Paraaortic lymph node (tissue), 1 donor: ENCODE measurements around the gene TARS1.

GRCh38 chr5:19184132-19184420, 803.9 kb downstream of the CDH18 start:
- PRO-cap: no peak

GRCh38 chr5:20305335-20306002, 317.5 kb upstream of the CDH18 start:
- PRO-cap: no peak

DNA sequence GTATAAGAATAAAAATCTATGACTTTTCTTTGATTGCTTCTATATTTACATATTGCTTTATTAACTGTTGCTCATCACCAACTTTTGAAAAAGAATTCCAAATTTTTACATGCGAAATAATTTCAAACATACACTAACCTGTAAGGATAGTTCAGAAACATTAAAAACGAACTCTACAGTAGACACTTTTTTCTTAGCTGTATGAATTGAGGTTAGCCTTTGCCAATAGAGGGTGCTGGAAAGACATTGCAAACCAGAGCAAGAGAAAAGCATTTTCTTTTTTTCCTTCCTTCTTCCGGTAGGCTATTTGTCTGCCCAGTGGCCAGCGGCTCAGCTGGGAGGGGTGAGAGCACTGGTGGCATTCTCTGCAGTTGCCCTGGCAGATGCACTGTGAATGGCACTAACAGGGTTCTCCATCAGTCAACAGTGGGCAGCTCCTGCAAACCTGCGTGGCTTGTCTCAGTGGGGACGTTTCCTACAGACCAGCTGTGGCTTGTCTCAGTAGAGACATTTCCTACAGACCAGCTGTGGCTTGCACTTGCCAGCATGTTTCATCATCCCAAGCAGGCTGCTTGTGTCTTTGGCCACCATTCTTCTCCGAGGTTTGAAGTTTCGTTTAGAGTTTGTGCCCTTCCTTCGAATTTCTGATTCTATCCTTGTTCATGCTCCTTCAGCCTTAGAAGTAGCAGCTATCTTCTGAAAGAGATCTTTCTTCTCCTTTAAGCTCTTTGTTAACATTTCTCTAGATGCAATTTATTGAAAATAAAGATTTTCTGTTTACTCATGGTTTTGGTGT, 984.5 kb upstream of the CDH18 start:
- PRO-cap: no peak

DNA sequence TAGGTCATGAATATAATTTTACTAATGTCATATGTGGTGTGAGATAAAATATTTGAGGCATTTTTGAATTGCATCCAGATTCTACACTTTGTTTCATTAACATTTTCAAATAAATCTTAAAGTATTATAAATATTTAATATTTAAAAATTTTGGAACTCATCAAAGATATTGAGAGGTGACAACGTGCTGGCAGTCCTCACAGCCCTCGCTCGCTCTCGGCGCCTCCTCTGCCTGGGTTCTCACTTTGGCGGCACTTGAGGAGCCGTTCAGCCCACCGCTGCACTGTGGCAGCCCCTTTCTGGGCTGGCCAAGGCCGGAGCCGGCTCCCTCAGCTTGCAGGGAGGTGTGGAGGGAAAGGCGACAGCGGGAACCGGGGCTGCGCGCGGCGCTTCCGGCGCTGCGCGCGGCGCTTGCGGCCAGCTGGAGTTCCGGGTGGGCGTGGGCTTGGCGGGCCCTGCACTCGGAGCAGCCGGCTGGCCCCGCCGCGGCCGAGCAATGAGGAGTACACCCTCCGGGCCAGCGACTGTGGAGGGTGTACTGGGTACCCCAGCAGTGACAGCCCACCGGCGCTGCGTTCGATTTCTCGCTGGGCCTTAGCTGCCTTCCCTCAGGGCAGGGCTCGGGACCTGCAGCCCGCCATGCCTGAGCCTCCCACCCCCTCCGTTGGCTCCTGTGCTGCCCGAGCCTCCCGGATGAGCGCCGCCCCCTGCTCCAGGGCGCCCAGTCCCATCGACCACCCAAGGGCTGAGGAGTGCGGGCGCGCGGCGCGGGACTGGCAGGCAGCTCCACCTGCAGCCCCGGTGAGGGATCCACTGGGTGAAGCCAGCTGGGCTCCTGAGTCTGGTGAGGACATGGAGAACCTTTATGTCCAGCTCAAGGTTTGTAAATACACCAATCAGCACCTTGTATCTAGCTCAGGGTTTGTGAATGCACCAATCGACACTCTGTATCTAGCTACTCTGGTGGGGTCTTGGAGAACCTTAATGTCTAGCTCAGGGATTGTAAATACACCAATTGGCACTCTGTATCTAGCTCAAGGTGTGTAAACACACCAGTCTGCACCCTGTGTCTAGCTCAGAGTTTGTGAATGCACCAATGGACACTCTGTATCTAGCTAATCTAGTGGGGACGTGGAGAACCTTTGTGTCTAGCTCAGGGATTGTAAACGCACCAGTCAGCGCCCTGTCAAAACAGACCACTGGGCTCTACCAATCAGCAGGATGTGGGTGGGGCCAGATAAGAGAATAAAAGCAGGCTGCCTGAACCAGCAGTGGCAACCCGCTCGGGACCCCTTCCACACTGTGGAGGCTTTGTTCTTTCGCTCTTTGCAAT, 444.0 kb downstream of the PRDM9 start:
- PRO-cap: no peak

DNA sequence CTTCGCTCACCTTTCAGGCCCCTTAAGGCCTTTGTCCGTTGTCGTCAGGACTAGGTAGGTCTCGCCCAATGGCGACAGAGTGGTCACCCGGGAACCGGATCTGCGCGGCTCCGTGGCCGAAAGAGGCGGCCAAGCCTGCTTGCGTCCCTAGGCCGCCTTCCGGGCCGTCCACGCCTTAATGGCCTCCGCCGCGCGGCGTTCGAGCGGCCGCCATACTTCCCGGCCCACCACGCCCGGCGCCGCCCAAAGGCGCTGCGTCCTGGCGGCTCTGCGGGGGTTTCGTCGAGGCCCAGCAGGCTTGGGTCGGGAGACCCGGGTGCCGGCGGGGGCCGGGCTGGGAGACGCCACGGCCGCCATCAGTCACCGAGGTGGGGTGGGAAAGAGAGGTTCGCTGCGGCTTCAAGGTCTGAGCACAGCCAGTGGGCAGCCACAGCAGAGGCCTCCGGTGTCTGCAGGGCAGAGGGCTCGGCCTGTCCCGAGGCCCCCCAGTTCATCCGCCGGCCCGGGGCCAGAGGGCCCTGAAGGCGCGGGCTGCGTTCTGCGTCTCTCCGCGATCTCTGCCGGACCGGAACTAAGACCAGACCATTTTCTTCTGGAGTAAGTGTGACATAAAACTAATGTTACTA, 545.8 kb upstream of the CDH10 start:
- PRO-cap: no peak

GRCh38 chr5:31268645-31269156, 75.2 kb downstream of the CDH6 start:
- PRO-cap: no peak

GRCh38 chr5:31408765-31409618, 122.9 kb downstream of the DROSHA start:
- PRO-cap: no peak

GRCh38 chr5:31625966-31626361, 13.0 kb upstream of the PDZD2 start:
- PRO-cap: no peak

DNA sequence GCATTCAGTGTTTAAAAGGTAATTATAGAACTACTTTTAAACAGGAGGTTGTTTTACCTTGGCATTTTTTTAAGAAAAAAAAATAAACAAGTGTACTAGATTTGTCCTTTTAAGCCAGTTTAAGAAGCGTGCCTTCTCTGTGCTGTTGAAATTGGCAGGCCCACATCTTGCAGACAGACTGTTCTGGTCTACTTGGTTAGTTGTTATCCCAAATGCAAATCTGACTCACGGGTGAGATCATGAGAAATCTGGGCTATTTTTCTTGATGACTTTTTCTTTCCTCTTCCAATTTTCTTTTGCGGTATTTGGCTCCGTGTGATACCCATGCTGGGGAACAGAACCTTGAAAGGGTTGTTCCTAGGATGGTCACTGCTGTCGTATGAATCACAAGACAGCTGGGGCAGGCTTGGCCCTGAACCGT, 24.5 kb downstream of the PDZD2 start:
- PRO-cap: no peak

DNA sequence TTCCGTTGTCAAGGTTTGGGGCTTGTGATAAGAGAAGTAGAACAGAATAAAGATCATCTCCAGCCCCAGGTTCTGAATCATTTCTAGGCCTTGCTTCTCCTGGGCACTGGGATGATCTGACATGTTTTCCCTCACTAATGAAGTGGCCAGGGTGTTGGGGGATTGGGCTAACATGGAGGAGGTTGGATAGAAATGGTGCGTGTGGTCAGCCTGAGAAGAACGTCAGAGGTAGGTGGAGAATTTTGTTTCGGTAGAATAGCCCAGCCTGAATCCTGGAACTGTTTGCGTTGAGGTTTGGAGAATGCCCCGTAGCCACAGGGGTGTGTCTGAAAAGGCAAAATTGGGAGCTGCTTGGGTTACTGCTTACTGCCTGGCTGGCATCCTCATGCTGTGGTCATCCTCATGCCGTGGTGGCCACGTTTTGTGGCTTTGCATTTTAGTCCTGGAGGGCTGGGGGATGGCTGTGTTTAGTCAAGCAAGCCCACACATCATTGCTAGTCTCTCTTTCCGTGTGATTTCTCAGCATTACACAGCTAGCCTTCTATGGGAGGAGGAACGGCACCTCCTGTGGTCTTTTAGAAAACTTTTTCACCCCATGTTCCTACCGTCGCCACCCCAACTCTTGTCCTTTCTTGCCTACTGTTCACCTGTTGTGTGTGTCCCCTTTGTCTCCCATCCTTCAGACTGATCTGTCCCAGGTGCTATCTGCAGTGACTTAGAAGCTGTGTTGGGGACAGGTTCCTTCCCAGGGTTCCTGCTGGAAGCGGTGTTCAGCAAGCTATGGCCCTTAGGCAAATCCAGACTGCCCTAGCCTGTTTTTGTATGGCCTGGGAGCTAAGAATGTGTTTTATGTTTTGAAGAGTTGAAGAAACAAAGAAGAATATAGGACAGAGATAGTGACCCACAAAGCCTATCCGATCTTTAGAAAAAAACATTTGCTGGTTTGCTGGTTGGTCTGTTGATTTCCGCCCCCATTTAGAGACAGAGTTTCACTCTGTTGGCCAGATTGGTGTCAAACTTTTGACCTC, 236.7 kb downstream of the GOLPH3 start:
- PRO-cap: no peak

DNA sequence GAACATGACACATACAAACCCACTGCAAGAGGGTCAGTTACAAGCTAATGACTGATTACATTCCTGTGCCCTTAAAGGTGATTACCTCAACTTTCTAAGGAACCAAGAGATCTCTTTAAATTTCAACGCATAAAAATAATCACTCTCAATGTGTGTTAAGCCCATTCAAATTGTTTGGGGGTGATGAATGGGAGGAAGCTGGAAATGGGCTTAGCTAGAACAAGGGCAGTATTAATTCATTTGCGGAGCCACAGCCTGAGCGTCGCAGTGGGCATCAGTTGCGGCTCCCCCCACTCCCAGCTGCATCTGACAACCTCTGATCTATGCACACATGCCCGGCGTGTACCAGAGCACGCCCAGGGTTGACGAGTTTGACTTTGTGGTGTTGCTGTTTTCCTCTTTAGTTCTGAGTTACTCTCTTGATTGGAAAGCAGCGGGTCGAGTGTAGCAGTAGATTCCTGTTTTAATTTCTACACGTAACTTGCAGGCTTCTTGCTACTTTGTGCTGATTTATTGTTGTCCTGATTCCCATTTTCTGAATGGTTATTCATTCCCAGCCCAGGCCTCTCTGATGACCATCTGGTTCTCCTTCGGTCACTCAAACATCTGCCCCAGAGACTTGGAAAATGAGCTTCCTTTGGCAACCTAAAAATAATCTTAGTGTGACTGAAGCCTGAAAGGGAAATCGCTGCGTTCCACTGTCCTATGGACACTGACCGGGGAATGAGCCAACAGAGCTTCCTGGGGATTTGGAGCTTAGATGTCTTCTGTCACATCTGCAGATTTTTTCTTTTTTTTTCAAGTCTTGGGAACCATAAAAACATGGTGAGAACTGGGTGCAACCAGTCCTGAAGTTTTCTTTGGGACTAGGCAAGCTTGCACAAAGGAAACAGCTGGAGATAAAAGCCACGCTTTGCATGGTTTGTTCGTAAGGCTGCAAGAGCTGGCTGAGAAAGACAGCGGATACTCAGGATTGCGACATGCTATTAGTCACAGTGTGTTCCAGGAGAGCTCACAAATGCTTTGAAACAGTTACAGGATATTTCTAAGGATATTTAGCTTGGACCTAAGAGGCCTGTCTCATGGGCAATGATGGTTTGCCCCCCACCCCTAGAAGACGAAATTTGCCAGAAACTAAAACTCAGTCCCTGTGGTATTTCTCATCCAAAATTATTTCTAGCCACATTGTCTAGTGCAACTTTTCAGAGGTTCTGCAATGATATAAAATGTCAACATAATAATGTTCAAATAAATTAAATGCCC, 146.4 kb downstream of the GOLPH3 start:
- PRO-cap: no peak

DNA sequence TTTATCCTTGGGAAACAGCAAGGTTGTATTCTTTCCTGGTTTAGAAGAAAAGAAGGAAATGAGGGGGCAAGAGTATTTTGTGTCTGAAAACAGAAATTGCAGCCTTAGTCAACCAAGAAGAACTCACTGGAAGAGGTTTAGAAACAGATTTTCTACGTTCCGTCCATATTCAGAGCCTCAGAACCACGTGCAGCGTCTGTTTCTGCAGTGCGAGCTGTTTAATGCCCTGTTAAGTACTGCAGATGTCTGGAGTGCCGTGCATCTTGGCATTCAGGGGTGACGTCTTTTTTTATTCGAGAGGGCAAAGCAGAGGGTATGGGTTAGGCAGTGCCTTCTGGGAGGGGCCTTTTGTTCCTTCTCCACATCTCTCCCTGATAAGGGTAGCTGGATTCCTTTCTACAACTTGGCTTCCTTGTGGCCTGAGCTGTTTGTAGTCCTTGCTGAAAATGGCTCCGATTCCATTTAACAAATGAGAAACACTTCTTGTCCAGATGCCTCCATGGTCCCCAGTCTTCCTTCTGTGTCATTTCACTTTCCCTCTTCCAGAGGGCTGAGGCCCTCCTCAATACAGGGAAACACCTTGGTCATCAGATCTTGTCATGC, 75.0 kb downstream of the GOLPH3 start:
- PRO-cap: no peak

- PRO-cap: no peak
These were observed 66.7 kb upstream of the GOLPH3 start for GRCh38 chr5:32240728-32241356.

GRCh38 chr5:32311806-32312417, 827 bp downstream of the MTMR12 start:
- PRO-cap: bidirectional peak, plus-strand start at chr5:32312353, minus-strand start at chr5:32312185

GRCh38 chr5:32593243-32593732, 7.9 kb downstream of the SUB1 start:
- PRO-cap: no peak

GRCh38 chr5:32712727-32713288, 1.7 kb downstream of the NPR3 start:
- PRO-cap: no peak

GRCh38 chr5:32768062-32768276, 56.8 kb downstream of the NPR3 start:
- PRO-cap: no peak

- PRO-cap: no peak
These were observed 210.1 kb upstream of the TARS1 start for GRCh38 chr5:33230459-33231199.

GRCh38 chr5:33239092-33239586, 201.6 kb upstream of the TARS1 start:
- PRO-cap: no peak

GRCh38 chr5:33440903-33441504, at the start of gene TARS1:
TSS of gene TARS1 (plus strand) at chr5:33440965.
- PRO-cap: bidirectional peak, plus-strand start at chr5:33440993, minus-strand start at chr5:33440834